SJSA1 (cell line): ENCODE measurements around the gene SETD4.

GRCh38 chr21:35072789-35073440 lies 23.8 kb upstream of the RUNX1 start:
- RAMPAGE, long total RNA, result no peak

GRCh38 chr21:35190475-35190901 lies 141.4 kb upstream of the RUNX1 start:
- RAMPAGE, long total RNA, result no peak

DNA sequence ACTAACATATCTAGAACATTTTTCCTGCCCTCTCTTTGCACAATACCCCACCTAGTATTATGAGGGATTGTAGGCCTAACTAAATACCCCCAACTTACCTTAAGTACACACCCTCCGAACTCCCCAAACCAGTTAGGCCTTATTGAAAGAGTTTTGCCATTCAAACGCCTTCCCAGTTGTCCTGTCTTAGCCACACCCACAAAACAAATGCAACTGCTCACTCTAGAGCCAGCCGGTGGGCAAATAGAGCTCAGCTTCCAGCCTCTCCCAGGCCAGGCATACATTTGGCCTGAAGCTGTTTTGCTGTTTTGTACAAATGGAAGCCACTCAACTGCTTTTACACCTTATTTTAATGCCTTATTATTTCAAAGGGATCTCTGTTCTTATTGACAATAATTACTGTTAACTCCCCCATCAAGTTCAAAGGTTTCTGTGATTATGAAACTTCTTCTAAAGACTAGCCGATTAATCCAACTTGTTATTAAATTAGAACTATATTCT lies 224.3 kb upstream of the RUNX1 start:
- RAMPAGE, long total RNA, result no peak

GRCh38 chr21:35324801-35325347 lies 275.8 kb upstream of the RUNX1 start:
- RAMPAGE, long total RNA, result no peak

- RAMPAGE, long total RNA, result no peak
These were observed at the start of gene SETD4 for GRCh38 chr21:36060163-36061300. Gene SETD4 (minus strand): TSS chr21:36060526.

- RAMPAGE, long total RNA, result no peak
These were observed 1.7 kb upstream of the CLDN14 start for GRCh38 chr21:36481374-36482235.

DNA sequence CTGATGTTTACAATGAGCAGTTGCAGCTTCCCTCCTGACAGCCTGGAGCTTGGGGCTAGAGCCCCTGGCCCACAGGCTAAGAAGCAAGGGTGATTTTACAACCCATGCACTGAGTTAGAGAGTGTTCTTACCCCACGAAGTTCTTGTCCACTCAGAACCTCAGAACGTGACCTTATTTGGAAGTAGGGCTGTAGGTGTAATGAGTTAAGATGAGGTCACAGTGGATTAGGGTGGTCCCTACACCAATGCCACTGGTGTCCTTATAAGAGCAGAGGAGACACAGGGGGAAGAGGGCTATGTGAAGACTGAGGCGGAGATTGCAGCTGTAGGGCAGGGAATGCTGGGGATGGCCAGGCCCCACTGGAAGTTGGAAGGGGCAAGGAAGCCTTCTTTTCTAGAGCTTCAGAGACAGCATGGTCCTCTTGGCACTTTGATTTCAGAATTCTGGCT lies 15.7 kb upstream of the CLDN14 start:
- RAMPAGE, long total RNA, result no peak

DNA sequence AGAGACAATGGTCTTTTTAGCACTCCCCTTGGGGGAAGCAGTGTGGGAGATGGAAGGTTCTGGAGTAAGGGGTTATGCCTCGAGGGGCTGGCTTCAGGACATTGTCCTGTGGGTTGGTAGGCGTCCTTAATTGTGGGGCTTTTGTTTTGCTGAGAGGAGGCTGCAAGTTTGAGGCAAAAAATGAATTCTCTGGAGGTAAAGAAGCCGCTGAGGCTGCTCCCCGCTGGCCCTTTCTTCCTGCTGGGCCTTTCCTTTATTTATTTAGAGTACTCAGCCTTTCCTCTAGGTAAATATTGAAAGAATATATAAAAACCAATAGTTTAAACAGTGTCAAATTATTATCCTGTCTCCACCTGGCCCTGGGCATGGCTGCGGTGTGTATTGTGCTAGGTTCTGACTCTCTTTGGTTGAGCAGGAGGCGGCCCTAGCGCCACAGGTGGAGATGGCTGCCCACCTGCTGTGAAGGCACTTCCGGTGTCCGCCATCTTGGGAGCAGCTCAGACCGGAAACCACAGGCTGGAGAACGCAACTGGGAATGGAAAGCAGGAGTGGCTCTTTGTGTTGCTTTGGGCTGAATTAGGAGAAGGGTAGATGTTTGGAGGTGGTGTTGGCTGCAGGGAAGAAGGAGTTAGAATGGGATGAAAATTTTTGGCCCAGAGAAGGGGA lies 29.0 kb upstream of the CLDN14 start:
- RAMPAGE, long total RNA, result no peak

- RAMPAGE, long total RNA, result no peak
These were observed 11.6 kb downstream of the SIM2 start for GRCh38 chr21:36710268-36711070.

DNA sequence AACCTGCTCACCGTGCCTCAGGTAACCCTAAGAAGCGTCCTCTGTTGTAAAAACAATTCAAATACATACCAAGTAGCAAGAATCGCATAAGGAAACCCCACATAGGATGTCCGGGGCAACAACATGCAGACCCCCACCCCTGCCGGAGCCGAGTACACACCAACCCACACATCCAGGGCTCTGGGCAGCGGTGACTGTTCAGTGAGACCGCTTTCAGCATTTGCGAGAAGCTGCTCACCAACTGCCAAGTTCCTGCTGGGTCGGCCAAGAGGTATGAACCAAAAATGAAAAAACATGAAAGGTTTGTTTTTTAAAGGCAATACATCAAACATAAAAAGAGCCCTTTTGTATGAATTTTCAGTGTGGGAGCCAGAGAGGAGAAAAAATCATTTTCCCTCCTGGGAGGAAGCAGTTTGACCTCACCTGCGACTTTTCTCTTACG lies 92.2 kb downstream of the SIM2 start:
- RAMPAGE, long total RNA, result no peak

DNA sequence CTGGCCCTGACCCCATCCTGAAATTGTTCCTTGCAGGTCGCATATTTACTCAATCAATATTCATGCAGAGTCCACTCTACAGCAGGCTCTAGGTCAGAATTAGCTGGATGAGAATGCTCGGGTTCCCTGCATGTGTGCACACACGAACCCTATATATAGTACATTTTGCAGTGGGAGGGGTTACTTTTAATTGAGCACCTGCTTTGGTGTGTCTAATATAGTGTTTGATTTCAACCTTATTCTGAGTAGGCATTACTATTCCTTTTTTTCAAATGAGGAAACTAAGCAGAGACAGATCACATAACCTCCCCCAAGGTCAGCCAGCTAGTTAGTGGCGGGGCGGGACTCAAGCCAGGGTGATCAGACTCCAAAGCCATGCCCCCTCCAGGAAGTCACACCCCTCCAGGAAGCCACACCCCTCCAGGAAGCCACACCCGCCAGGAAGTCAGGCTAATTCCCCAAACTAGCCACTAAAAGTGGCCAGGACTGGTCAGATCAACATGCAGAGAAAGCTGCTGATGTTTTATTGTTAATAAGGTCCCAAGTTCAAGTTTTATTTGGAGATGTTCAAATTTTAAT lies 106.4 kb downstream of the HLCS start:
- RAMPAGE, long total RNA, result no peak

DNA sequence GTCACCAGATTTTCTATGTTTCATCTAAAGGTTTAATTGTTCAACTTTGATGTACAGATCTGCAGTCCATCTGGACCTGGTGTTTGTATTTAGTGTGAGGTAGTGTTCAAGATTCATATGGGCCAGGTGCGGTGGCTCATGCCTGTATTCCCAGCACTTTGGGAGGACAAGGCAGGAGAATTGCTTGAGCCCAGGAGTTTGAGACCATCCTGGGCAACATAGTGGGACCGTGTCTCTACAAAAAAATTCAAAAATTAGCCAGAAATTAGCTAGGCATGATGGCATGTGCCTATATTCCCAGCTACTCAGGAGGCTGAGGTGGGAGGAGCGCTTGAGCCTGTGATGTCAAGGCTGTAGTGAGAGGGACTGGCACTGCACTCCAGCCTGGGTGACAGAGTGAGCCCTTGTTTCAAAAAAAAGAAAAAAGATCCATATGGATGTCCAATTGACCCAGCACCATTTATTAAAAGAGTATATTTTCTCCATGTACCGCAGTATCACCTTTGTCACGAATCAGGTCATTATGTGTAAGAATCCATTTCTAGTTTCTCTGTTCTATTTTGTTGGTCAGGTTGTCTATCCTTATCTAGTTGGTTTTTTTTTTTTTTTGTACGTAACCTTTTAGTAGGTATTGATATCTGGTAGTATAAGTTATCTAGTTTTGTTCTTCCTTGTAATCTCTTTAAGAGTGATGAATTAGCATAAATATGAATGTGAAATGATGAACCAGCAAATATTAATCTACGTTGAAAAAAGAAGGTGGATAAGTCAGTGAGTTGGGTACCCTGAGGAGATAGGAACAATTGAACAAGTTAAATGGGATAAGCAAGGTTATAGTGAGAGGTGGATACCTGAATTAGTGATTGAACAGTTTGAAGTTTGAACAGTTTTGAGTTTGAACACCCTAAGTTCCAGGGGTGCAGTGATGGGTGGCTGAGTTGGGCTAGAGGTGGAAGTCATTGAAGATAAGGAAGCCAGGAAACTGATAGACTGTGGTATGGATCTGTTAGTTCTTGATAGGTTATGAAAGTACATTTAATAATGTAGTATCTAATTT lies 33.8 kb downstream of the TTC3 start:
- RAMPAGE, long total RNA, result no peak

- RAMPAGE, long total RNA, result no peak
These were observed 81.0 kb downstream of the TTC3 start for GRCh38 chr21:37153947-37154518.

DNA sequence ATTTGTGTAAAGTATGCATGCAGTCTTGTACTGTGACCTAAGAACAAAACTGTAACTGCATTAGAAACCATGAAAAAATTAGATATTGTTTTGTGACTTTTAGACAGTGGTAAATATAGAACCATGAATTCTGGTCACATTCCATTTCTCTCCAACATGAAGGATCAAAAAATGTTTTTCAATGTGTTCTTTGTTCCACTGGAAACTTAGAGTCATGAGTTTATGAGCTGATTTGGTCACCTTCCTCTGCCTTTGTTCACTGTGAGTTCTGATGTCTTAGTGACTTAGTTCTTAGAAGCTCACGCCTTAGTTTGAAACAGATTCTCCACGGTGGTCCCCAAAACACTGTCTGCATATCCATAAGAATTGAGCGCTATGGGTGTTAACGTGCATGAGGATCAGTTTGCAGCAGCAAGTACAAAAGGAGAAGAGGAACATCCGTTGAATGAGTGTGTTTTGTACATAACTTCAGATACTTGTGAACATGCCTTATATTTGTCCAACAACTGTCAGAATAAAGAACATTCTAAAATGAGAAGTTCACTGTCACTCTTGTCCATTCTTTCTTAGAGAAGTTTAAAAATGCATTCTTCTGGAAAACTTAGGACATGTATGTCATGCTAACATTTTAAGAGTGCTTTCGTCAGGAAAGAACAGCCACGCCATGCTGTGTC lies 64.4 kb downstream of the VPS26C start:
- RAMPAGE, long total RNA, result no peak

DNA sequence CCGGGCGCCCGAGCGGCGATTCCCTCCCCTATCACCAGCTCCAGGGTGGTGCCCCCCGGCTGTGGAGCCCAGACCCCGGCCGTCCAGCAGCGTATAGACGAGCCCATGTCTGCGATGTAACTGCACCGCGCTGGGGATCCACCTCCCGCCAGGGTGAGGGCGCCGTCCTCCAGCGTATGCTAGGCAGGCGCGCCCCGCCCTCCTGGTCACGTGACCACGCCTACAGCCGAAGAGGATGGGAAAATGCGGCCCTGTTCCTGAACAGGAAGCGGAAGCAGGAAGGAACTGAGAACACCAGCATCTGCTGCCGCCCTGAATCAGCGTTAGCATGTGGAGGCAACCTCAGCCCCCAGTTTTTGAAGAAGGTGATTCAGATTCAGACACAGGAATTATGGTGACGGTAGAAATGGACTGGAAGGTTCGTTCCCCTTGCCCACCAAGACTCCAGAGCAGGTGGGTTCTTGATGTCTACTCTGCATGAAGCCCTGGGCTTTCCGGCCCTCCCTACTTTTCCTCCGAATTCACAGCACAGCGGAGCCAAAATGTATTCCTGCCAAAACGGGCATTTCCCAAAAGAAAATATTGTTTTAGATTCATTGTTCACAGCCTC lies 45.9 kb downstream of the VPS26C start:
- RAMPAGE, long total RNA, result no peak

DNA sequence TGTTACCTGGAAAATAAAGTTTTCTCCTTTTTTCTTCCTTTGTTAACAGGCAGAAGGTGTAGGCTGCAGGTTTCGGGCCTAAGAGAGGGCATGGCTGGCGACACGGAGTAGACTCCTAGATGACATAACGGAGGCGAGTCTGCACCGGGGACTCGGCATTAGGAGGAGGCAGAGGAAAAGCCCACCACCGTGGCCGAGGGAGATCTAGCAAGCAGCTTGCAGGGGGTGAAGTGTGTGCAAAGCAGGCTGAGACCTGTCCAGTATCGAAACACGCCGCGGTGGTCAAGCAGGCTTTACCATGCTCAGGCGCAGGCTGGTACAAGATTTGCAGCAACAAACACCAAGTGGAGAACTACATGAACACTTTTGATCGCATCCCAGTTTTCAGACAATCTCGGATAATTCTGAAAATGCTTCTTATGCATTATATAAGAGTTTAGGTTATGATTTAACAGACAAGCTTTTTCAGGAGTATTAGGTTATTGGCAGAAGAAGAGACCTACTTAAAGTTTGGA lies 8.6 kb downstream of the VPS26C start:
- RAMPAGE, long total RNA, result no peak

- RAMPAGE, long total RNA, result no peak
These were observed 2.0 kb downstream of the DYRK1A start for GRCh38 chr21:37368574-37369027.

DNA sequence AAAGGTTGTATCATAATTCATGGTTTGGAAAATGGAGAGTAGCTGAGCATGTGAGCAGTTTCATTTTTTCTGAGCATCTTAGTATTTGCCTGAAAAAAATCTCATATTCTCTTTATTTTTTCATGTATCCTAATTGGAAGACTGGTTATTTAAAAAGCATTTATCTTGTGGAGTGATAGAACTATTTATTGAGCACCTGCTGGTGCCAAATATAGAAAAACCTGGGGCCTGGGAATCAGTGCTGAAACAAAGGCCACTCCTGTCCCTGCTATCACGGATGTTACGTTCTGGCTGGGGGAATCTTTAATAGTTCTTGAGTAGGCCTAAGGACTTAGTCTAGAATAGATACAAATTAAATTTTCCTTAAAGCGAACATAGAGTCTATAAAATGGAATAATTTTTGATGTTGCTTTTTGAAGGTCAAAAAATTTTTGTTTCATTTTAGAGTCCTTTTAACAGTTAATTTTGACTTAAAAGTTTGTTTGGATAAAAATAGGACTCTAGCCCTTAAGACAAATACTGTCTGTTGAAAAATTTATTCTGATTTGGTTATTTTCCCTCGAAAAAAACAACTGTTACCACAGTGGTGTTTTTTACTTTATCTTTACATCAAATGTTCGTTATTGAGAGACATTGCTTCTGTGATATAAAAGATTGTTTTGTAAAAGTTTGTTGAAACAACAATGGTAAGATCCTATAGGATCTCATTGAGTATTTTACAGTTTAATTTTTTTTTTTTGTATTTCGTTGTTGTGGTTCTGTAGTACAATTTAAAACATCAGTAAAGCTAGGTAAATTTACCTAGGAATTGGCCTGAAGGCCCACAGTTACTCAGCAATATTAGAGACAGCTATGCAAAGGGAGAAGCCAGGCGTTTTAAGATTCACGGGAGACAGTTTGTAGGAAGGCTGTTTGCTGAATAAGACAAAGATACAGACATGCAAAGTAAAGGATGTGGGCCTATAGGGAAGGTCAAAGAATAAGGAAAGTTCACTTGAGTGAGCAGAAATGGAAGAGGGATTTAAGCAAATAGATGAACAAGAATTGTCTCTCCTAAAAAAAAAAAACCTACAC lies 13.4 kb downstream of the DYRK1A start:
- RAMPAGE, long total RNA, result no peak

DNA sequence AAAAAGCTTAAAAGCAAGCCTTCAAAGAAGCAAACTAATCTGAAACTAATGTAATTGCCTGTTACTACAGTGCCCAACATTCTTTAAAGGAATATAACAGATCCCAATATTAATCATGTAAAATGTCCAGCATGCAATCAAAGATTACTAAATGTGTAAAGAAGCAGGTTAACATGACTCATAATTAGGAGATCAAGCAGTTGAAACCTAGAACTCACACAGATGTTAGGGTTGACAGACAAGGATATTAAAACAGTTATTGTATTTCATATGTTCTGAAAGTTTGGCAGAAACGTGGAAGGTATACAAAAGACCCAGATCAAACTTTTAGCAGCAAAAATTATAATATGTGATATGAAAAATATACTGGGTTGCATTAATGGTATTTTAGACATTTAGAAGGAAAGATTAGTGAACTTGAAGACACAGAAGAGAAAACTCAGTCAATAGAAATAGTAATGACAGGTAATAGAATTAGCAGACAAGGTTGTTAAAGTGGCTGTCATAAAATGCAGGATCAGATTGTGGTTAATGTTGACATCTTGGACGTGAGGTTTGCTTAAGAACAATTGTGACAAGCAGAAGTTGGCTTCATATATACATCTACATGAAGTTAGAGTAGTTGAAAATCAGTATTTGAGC lies 18.0 kb downstream of the DYRK1A start:
- RAMPAGE, long total RNA, result no peak

GRCh38 chr21:37435655-37436503 lies 69.3 kb downstream of the DYRK1A start:
- RAMPAGE, long total RNA, result no peak